NCI-H460 (cell line): ENCODE results near the genes CCDC142, PCGF1, TACR1 and EVA1A.

DNA sequence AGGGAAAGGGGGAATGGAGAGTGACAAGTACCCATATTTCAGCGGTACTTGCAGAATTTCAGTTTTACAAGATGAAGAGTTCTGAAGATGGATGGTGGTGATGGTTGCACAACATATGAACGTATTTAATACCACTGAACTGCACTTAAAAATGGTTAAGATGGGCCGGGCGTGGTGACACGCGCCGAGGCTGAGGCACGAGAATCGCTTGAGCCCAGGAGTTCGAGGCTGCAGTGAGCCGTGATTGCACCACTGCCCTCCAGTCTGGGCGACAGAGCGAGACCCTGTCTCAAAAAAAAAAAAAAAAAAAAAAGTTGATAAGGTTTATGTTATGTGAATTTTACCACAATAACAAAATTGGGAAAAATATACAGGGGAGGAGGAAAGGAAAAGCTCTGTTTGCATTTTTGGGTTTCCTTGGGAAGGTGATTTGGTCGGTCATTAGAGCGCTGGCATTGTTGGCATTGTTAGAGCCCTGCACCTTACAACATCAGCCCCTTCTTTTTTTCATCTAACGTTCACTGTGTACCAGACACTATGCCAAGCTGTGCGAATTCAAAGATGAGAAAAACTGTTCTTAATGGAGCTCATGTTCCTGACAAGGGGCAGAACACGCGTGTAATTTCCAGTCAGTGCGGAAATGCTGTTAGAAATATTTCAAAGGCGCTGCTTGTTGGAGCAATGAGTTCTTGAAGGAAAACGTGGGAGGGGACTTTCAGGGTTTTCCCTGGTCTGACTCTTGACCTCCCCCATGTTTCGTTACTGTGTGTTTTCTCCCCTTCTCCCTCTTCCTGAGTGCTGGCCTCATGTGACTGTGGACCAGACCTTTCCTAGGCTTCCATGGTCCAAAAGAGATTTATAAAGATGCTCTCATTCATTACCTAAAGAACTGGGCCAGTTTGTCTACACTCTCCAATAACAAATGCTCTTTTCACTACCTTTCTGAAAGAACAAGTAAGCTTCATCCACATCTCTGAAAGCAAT, 1.3 kb downstream of the MTHFD2 start:
RAMPAGE:
- cytosol, long total RNA = no peak
- long total RNA = no peak
- nucleus, long total RNA = no peak

DNA sequence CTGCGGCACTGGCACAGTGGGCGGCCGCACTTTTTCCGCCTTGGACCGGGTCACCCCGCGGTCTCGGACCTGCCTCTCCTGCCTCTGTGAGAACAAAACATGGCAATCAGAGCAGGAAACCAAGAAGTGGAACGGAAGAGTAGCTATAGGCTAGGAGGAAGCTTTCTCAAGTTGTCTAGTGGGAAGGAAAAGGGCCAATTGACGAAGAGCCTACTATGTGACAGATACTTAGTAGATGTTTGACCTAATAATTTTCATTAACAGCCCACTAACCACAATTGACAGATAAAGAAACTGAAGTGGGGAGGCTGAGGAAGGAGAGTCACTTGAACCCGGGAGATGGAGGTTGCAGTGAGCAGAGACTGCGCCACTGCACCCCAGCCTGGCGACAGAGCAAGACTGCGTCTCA, 5.3 kb downstream of the C2orf81 start:
RAMPAGE:
- cytosol, long total RNA = no peak
- long total RNA = no peak
- nucleus, long total RNA = no peak

DNA sequence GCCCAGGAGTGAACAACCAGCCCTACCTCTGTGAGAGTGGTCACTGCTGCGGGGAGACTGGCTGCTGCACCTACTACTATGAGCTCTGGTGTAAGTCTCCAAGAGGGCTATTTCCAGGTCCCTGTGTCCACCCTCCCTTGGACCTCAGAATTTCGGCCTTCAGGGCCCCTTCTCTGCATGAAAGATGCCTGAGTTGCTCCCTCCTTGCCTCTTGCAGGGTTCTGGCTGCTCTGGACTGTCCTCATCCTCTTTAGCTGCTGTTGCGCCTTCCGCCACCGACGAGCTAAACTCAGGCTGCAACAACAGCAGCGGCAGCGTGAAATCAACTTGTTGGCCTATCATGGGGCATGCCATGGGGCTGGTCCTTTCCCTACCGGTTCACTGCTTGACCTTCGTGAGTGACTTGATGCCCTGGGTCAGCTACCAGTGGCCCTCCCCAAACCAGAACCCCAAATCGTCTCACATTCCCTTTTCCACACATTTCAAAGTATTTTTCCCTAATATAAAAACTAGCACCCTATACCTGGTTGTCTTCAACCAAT, 1.5 kb downstream of the WBP1 start:
RAMPAGE:
- cytosol, long total RNA = no peak
- long total RNA = no peak
- nucleus, long total RNA = no peak

DNA sequence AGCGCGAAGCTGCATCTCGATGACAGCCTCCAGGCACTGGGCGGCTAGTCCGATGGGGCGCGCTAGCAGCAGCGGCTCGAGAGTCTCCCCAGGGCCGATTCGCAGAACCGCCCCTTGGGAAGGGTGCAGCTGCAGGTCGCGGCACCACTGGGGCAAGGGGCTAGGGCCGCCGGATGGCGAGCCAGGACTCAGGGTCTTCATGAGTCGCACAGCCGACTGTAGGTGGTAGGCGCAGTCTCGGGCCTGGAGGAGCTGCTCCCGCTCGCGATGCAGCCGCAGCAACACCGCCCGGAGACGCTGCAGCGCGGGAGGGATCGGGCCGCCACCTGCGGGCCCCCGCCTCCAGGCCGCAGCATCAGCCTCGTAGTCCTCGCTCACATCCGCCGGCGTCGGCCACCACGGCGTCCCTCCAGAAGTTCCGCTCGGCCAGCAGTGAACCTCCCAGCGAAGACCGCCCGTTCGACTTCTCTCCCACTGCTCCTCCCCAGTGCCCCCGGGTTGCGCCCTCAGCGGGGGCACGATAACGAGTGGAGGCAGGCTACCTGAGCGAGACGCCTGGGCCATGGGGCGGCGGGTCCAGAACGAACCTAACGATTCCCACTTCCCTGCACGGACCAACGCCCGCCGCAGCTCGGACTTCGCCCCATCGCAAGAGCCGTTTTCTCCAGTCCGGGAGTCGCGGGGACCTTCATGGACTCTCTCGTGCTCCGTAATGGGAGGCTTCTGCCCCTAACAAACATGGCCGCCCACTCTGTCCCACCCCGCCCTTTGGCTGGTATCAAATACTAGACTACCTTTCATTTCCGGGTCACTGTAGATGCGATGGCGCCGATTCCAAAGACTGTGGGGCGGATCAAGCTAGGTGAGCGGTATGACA, at the start of gene CCDC142:
TSS of gene CCDC142 (minus strand) at position 725 of the 877 bp plus-strand sequence.
RAMPAGE:
- cytosol, long total RNA = start-site peak on the plus strand centred at position 814 of the sequence, 17 bp wide, 164 and 156 reads in 2 replicates
- long total RNA = start-site peak on the plus strand centred at position 813 of the sequence, 19 bp wide, 82 and 179 reads in 2 replicates
- nucleus, long total RNA = no peak

RAMPAGE:
- cytosol, long total RNA = no peak
- long total RNA = no peak
- nucleus, long total RNA = no peak
Measured at GRCh38 chr2:74483151-74483650, 320 bp downstream of the TTC31 start.

DNA sequence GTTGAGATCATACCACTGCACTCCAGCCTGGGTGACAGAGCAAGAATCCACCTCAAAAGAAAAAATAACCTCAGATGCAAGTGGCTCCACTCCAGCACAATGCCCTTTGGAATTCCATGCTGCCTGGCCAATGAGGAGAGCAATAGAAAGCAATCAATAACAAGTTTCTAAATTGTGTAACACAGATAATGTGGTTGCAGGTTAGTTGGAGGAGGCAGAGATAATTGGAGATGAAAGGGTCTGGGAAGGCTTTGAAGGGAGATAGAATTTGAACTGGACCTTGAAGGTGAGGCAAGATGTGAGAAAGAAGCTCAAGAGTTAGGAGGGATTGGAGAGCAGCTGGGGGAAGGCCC, 6.1 kb downstream of the TTC31 start:
RAMPAGE:
- cytosol, long total RNA = no peak
- long total RNA = no peak
- nucleus, long total RNA = no peak

DNA sequence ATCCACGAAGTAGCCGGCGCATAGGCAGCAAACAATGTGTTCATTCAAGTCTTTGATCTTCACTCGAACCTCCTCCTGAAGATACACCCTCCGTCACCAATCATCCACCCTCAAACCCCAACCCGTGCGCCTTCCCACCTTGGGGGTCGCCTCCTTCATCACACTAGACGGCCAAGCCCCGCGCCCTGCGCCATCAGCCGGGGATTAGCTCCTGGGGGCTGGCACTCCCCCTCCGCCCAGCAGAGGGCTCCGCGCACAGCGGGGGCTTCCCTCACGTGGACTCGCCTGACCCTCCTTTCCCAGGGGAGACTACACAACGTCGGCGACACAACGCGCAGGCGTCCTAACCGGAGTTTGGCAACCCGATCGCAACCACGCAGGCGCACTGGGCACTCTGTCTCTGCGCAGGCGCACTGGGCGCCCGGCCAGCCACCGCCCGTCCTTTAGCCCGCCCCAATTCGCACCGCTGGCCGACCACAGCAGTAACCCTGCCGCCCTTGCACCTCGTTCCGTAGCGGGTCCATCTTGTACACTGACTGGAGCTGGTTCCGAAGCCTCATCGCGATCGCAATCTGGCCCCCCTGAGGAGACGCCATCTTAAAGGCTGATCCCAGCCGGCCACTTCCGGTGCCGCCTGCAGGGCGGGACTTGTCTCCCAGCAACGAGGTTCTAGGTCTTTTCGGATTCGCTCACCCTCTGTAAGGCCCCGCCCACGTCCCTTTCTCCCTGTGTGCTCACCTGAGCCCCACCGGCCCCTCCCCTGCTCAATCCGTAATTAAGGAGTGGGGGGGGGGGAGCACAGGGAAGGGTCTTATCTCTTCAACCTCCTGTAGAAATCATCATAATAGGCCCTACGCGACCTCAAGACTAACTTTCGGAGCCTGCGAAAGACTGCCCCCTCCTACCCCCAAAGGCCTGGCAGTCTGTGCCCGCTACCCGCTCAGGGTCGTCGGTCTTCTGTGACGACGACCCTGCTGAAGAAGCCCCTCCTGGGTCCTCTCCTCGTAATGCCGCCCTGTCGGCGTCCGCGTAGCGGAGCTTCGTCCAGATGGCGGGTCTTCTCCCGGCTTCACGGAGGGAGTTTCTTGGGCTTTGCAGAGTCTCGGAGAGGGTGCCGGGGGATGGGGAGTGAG, at the start of gene PCGF1:
TSS of gene PCGF1 (minus strand) at position 623 of the 1,133 bp plus-strand sequence.
RAMPAGE:
- cytosol, long total RNA = start-site peak on the minus strand centred at position 288 of the sequence, 153 bp wide, 491 and 506 reads in 2 replicates; start-site peak on the minus strand centred at position 613 of the sequence, 28 bp wide, 229 and 171 reads in 2 replicates
- long total RNA = start-site peak on the minus strand centred at position 278 of the sequence, 126 bp wide, 370 and 936 reads in 2 replicates; start-site peak on the minus strand centred at position 621 of the sequence, 39 bp wide, 188 and 271 reads in 2 replicates
- nucleus, long total RNA = start-site peak on the minus strand centred at position 316 of the sequence, 60 bp wide, 203 and 156 reads in 2 replicates; start-site peak on the minus strand centred at position 616 of the sequence, 22 bp wide, 143 and 88 reads in 2 replicates

DNA sequence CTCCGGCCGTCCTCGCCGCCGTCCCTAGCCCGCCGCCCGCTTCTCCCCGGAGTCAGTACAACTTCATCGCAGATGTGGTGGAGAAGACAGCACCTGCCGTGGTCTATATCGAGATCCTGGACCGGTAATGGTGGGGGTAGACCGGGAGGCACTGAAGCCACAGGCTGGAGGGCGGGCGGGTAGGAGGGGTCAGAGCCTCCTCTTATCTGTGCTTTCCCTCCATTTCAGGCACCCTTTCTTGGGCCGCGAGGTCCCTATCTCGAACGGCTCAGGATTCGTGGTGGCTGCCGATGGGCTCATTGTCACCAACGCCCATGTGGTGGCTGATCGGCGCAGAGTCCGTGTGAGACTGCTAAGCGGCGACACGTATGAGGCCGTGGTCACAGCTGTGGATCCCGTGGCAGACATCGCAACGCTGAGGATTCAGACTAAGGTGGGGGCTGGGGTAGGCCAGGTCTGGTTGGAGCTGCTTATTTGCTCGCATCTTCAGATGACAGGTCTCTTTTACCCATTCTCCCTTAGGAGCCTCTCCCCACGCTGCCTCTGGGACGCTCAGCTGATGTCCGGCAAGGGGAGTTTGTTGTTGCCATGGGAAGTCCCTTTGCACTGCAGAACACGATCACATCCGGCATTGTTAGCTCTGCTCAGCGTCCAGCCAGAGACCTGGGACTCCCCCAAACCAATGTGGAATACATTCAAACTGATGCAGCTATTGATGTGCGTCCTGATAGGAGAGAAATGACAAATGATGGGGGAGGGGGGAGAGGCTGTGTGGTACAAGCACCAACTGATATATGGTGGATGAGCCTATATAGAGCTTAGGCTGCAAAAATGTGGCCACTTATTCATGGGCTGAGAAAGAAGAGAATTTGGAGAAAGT, 896 bp downstream of the HTRA2 start:
RAMPAGE:
- cytosol, long total RNA = start-site peak on the plus strand centred at position 220 of the sequence, 41 bp wide, 34 and 62 reads in 2 replicates
- long total RNA = no peak
- nucleus, long total RNA = no peak

DNA sequence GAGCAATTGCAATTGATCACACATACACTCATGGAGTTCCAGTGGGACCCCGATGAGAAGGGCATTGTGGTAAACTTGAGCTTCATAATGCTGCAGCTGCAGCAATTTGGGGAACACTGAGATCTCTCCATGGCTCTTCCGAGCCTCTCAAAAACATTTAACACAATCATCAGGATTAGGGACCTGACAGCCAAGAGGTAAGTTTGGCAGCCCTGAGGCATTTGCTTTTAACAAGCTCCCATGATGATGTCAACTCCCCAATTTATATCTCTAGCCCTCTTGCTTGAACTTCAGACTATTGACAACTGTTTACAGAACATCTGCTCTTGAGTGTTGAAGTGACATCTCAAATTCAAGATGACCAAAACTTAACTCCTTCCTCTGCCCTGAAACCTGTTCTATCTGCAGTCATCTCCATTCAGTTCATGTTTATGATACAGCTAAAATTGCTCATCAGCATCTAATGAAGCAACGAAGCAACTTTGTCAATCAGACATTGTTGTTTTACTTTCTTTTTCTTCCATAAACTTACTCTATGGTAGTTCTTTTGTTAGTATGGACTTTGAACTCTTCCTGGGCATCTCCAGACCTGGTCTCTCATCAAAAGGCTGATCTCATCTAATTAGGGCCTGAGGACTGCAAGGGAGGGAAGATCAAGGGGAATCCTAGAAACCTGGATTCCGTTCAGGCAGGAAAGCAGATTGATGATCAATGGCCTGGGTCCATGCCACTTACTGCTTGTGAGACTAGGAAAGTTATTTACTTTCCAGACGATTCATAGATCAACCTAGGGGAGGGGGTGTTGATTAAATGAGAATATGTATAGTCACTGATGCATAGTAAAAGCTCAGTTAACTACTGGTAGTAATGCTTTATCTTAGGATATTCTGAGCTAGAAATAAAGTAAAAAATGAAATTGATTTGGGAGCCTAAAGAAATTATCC, 48.2 kb downstream of the SEMA4F start:
RAMPAGE:
- cytosol, long total RNA = no peak
- long total RNA = no peak
- nucleus, long total RNA = no peak

RAMPAGE:
- cytosol, long total RNA = no peak
- long total RNA = no peak
- nucleus, long total RNA = no peak
Measured at GRCh38 chr2:74741483-74741953, 87.5 kb downstream of the SEMA4F start.

DNA sequence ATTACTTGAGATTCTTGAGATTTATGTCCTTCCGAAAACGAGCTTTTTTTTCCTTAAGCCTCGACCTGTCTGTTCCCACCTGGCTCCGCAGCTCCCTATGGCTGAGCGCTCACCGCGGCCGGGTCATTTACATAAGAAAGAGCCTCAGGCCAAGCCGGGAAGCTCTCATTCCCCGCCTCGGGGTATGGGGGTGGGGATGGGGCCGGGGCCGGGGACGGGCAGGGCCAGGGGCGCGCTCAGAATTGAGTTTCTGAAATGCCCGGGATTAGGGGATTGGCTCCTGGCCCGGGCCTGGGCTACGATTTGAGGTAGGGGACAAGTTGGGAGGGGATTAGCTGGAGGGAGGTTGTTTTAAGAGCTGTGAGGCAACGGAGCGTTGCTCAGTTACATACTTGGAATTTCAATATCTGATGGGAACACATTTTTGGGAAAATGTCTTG, 1.5 kb downstream of the HK2 start:
RAMPAGE:
- cytosol, long total RNA = no peak
- long total RNA = no peak
- nucleus, long total RNA = no peak

GRCh38 chr2:74837371-74837719, 3.4 kb downstream of the HK2 start:
RAMPAGE:
- cytosol, long total RNA = no peak
- long total RNA = no peak
- nucleus, long total RNA = no peak

GRCh38 chr2:74876992-74877601, 43.2 kb downstream of the HK2 start:
RAMPAGE:
- cytosol, long total RNA = no peak
- long total RNA = no peak
- nucleus, long total RNA = no peak

DNA sequence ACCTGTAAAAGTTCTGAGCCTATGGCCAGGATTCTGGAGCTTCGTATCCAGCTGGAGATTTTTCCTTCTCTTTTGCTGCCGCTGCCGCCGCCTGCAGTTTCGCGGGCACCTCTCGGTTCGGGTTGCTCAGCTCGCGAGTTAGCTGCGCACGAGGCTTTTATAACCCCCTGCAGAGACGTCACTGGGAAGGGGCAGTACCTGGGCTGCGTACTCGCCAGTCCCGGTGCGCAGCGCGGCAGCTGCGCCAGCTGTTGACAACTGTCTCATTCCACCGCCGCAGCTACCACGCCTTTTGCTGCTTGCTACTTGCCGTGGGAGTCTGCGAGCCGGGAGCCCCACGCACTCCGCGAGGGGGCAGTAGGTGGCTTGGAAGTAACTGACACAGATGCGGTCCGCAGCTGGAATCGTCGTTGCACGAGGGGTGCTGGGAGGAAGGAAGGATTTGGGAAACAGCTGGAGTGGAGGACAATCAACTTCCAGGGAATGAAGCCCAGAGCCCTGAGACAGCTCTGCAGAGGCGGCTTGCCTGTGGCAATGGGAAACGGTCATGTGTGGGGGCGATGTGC, at the start of gene TACR1:
TSS of gene TACR1 (minus strand) at position 133 of the 566 bp plus-strand sequence.
RAMPAGE:
- cytosol, long total RNA = no peak
- long total RNA = no peak
- nucleus, long total RNA = no peak

RAMPAGE:
- cytosol, long total RNA = no peak
- long total RNA = no peak
- nucleus, long total RNA = no peak
Measured at GRCh38 chr2:75559711-75560842, 662 bp downstream of the EVA1A start.

GRCh38 chr2:75560843-75561744, at the start of gene EVA1A:
EVA1A (minus strand) TSS chr2:75560939.
RAMPAGE:
- cytosol, long total RNA = no peak
- long total RNA = no peak
- nucleus, long total RNA = no peak

GRCh38 chr2:75679251-75679684, 31.4 kb downstream of the GCFC2 start:
RAMPAGE:
- cytosol, long total RNA = no peak
- long total RNA = no peak
- nucleus, long total RNA = no peak

DNA sequence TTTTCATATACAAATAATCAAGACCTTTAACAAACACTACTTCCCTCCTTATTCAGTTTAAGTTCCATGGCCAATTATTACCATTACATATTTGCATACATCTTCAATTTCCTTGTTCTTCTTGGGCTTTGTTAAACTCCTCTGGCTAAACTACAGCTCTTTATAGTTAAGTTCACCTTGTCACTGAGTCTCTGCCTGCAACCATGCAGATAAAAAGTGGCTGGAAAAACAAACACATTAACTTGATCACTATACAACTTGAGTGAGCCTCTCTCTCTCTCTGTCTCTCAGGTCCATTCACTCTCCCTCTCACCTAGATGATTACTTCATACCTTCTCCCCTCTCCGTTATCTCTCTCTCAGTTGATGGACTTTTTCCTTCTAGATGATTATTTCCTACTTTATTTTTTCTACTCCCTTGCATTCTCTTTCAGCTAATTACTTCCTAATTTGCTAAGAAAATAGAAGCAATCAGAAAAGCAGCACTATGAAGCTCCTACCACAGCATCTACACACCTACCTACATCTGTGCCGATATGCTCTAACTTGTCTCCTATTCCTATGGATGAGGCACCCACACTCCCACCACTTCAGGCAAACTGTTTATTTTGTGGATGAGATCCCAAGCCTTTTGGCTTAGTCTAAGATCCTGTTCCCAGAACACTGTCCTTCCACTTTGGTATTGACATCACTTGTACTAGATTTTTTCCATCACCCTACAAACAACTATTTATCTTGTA, 30.2 kb downstream of the GCFC2 start:
RAMPAGE:
- cytosol, long total RNA = no peak
- long total RNA = no peak
- nucleus, long total RNA = no peak

RAMPAGE:
- cytosol, long total RNA = no peak
- long total RNA = no peak
- nucleus, long total RNA = no peak
Measured at GRCh38 chr2:76037689-76037896, 326.9 kb upstream of the GCFC2 start.

GRCh38 chr2:76748059-76748570, 774.1 kb downstream of the LRRTM4 start:
RAMPAGE:
- cytosol, long total RNA = no peak
- long total RNA = no peak
- nucleus, long total RNA = no peak